Pulmonary lymph node (tissue), 1 donor: Measurements from ENCODE around the genes MAPK1, PPM1F and RAB36.

DNA sequence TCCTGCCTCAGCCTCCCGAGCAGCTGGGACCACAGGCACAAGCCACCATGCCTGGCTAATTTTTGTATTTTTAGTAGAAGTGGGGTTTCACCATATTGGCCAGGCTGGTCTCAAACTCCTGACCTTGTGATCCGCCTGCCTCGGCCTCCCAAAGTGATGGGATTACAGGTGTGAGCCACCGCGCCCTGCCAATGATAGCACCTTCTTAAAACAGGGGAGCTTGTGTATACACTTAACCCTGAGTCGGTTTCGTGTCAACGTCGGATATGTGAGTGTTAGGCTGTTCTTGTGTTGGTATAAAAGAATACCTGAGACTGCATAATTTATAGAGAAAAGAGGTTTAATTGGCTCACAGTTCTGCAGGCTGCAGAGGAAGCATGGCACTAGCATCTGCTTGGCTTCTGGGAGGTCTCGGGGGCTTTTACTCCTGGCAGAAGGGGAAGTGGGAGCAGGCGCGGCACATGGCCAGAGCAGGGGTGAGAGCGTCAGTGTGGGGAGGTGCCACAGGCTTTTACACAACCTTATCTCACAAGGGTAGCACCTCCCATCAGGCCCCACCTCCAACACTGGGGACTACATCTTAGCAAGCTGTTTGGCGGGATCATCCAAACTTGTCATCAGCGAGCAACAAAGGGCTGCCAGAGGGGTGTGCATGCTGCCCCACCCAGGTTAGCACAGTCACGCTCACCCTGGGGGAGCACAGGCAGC is 18.7 kb upstream of the YPEL1 start:
- PRO-cap, result no peak

GRCh38 chr22:21796618-21798000 is 61.5 kb upstream of the YPEL1 start:
- PRO-cap, result no peak

DNA sequence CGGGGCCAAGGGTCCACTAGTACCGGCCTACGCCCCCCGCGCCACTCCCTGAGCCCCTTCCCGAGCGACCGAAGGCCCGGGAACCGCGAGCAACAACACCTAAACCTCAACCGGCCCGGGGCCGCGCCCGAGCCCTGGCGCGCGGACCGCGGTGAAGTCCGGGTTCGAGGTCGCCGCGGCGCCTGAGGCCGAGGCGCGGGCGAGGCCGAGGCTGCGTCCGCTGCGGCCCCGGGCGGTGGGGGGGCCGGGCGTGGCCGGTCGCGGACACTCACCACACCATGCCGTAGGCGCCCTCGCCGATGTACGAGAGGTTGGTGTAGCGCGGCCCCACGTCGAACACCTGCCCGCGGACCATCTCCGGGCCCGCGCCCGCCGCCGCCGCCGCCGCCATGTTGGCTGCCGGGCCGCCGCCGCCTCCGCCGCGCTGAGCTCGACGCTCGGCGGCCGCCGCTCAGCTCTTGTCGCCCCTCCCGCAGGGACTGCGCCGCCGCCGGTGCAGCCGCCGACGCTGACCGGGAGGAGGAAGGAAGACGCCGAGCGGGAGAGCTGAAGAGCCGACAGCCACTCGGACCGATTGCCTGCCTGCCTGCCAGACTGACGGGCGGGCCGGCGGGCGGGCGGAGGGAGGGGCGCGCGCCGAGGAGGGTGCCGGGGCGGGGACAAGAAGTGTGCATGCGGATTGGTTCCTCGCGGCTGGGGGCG is at the start of gene MAPK1:
Gene MAPK1 (minus strand): TSS at position 596 of the 702 bp plus-strand sequence.
- PRO-cap, result bidirectional peak, plus-strand start outside the sequence, minus-strand start at position 596 of the sequence

- PRO-cap, result unidirectional peak, minus-strand start at chr22:21952815
Observed at GRCh38 chr22:21952637-21953272, at the start of gene PPM1F. Gene PPM1F (minus strand): TSS chr22:21952848.

- PRO-cap, result no peak
Observed at GRCh38 chr22:21961703-21962290, 9.1 kb upstream of the PPM1F start.

- PRO-cap, result no peak
Observed at GRCh38 chr22:22042133-22042550, 59.6 kb upstream of the TOP3B start.

- PRO-cap, result unidirectional peak, minus-strand start at chr22:22043934
Observed at GRCh38 chr22:22043464-22044082, 61.0 kb upstream of the TOP3B start.

DNA sequence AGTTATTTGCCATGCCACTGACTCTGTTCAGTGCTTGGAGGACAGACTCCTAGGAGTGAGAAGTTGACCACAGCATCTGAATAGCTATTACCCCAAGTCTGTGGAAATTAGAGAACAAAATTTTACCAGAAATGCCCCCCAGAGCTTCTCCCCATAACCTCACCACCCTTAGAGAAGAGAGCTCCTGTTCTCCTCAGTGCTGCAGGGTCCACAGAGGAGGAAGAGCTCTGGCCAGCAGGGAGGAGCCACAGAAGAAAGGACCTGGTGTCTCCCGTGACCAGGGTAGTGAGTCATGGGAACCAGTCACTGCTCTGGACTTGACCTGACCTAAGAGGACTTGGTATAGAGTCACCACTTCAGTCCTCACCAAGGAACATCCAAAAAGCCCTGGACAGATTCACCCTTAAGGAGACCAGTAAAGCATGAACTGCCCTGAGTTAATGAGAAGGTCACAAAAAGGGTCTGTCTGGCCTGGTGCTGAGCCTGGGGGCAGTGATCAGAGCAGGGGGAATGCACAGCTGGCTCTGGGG is 103.1 kb upstream of the TOP3B start:
- PRO-cap, result no peak

DNA sequence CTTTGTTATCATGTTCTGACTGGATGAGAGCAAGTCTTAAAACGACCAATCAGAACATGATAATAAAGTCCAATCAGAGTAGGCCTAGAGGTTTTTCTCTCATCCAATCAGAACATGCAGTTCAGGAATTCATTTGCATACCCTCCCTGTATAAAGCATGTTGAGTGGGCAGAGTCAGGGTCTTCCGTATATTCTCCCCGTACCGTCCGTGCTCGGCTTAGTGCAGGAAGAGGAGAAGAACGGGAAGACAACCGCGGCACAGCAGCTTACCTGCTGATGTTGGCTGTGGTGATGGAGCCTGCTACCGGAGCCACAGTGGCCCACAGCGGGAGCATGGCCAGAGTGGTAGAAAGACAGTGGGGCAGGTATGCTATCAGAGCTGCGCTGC is 120.8 kb upstream of the VPREB1 start:
- PRO-cap, result no peak

- PRO-cap, result bidirectional peak, plus-strand start at chr22:22195735, minus-strand start at chr22:22195556; unidirectional peak, minus-strand start at chr22:22196217
Observed at GRCh38 chr22:22195395-22196614, 48.8 kb upstream of the VPREB1 start.

DNA sequence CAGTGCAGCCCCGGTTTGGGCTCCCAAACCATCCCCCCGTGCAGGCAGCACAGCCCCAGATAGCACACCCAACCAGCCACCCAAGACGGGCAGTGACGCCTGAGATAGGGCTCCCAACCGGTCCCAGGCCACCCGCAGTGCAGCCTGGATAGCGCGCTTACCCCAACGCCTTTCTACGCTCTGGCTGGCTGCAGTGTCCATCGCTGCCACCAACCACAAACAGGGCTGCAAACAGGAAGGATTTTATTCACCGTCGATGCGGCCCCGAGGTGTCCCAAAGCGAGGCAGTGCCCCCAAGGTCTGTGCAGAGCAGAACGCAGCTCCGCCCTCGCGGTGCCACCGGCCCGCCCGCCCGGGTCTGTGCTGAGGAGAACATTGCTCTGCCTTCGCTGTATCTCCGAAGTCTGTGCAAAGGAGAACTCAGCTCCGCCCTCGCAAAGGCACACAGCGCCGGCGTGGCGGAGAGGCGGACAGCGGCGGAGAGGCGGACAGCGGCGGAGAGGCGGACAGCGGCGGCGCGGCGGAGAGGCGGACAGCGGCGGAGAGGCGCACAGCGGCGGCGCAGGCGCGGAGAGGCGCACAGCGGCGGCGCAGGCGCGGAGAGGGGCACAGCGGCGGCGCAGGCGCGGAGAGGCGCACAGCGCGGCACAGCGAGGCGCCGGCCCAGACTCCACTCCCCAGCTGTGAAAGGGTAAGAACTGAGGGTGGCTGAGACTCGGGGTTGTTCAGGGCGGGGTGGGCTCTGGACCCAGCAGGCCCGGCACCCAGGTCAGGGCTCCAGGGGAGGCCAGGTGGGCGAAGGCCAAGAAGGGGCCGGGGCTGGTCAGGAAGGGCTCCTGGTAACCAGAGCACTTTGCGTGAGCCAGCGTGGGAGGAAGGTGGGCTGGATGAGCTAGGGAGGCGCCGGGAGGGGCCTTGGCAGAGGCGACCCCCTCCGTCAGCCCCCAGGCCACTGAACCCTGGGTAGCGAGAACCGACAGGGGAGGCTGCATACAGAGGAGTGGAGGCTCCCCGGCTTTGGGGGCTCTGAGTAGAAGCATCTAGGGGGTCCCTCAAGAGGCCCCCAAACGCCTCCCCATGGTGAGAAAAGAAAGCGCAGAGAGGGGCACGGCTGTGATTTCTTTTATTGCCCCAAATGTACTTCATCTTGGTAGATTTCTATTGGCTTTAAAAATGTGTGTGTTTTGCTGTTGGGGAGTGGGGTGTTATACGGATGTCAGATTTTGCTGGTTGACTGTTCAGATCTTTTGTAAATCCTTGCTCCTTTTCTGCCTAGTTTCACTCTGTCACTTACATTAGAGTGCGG is 53.4 kb downstream of the VPREB1 start:
- PRO-cap, result unidirectional peak, plus-strand start at position 402 of the sequence; unidirectional peak, plus-strand start at position 562 of the sequence; unidirectional peak, plus-strand start at position 622 of the sequence

DNA sequence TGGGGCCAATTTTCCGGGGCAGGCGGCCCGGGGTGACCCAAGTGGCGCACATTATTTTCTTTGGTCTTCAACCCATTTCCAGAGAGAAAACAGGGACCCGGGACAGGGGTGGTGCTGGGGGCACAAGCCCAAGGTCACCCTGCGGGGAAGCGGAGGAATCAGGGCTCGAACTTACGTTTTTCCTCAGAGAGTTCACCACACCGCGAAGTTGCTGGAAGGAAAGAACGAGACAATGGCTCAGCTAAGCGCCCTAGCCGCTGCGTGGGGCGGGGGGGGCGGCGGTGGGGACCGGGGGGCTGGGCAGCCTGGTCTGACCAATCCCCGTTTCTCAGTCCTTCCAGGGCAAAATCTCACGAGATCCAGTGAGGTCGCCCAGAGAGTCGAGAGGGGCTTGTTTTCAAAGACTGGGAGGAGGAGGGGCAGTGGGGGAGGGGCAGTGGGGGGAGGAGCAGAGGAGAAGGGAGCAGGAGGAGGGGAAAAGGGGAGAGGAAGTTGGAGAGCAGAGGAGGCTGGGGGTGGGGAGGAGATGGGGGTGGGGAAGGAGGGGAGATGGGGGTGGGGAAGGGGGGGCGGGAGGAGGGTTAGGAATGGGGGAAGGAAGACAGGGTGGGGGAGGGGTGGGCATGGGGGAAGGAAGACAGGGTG is 1.6 kb downstream of the PRAME start:
- PRO-cap, result no peak

DNA sequence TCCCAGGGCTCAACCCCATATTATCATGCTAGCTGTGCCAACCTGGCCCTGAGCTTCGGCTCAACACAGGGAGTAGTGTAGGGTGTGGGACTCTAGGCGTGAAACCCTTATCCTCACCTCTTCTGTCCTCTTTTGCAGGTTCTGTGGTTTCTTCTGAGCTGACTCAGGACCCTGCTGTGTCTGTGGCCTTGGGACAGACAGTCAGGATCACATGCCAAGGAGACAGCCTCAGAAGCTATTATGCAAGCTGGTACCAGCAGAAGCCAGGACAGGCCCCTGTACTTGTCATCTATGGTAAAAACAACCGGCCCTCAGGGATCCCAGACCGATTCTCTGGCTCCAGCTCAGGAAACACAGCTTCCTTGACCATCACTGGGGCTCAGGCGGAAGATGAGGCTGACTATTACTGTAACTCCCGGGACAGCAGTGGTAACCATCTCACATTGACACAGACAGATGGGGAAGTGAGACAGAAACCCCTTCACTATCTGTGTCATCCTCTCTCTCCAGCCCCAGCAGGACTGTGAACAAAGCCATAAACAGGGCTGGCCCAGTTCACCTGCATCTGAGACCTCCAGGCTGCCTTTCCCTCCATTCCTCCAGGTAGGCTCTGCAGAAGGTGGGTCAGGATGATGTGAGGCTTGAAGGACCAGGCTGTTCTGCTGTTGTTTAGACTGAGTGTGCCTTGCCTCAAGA is 76.5 kb downstream of the GGTLC2 start:
- PRO-cap, result no peak

GRCh38 chr22:22753929-22754414 is 109.6 kb downstream of the GGTLC2 start:
- PRO-cap, result no peak

- PRO-cap, result unidirectional peak, plus-strand start at chr22:22865859
Observed at GRCh38 chr22:22865519-22866319, 21.9 kb upstream of the IGLL5 start.

GRCh38 chr22:22899237-22899879 is 11.7 kb downstream of the IGLL5 start:
- PRO-cap, result unidirectional peak, plus-strand start at chr22:22899624

GRCh38 chr22:22906789-22907186 is 19.2 kb downstream of the IGLL5 start:
- PRO-cap, result no peak

GRCh38 chr22:23016283-23016620 is 54.1 kb upstream of the GNAZ start:
- PRO-cap, result no peak

GRCh38 chr22:23144857-23146004 is at the start of gene RAB36:
Gene RAB36 (plus strand): TSS chr22:23145477.
- PRO-cap, result bidirectional peak, plus-strand start at chr22:23145506, minus-strand start at chr22:23145161

DNA sequence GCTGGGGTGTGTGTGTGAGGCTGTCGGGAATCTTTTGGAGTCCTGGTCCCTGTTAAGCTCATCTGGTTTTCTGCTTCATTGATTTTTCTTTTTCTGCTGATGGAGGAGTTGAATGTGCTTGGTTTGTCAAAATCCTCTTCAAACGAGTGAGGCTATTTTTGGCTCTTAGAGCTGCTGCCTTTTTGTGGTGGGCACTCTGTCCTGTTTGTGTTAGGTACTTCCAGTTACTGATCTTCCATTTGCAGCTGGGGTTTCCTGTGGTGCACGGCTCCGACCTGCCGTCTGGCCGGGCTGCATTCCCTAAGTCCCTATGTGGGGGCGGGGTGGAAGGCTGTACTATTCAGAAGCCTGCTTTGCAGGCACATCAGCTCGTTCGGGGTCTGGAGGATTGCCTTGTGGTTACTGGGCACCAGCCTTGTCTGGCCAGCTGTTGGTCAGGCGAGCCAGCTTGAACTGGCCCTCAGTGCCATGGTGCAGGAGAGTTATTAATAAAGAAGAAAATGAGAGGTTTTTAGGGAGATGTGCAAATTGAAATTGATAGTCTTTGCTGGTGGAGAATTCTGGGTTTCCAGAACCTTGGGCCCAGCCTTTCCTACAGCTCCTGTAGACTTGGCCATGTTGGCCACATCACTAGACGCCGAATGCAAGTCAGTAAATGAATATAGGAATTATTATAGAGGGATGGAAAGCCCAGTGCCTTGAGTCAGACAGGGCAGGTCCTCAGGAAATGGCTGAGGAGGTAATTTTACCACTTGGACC is 3.1 kb downstream of the BCR start:
- PRO-cap, result no peak